SK-N-SH (cell line): ENCODE results near the genes BBIP1, SHOC2, ACSL5 and VTI1A.

DNA sequence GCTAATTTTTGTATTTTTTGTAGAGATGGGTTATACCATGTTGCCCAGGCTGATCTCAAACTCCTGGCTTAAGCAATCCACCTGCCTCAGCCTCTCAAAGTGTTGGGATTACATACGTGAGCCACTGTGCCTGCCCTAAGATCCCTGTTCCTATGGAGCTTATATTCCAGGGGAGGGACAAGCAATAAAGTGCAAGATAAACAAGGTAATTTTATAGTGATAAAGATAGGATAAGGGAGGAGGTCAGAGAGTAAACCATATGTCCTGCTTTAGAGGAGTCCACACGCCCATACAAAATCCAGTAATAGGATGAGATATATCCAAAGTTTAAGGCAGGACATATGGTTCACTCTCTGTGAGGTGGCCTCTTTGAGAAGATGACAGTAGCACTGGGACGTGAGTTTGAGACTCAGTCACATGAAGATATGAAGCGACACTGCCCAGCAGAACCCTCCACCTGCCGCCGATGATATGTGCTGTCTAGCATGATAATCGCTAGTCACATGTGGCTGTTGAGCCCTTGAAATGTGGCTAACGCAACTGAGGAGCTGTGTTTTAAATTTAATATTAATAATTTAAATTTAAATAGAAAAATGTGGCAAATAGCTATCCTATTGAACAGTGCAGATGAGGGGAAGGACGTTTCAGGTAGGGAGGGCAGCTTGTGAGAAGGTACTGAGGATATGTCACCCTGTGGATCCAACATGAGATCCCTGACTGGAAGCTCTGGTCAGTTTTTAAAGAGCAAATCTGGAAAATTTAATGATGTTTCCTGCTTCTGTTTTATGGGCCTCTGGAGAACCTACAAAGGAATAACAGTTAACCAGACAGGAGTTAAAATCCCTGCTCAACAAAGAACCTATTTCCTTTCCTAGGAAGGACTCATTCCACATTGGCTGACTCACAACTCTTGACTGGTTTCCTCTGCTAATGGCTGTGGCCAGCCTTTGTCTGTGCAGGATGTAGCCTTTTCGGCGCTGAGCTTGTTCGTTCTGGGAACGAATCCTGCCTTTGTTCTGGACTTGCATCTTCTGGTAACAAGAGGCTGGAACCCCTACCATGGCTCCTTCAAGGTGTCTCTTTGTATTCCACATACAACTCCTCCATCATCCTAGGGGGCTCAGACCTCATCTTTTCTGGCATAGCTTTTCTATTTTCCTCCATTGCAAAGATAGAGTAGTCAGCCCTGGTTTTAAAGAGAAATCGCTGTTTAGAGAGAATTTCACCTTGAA lies 113.1 kb upstream of the PDCD4 start:
- RRBS, result no CpG with 5 or more reads among the region's 14 CpGs
CAGE:
- cytosol, long polyA plus RNA, result no peak
- long polyA plus RNA, result no peak
- nucleus, long polyA plus RNA, result no peak

DNA sequence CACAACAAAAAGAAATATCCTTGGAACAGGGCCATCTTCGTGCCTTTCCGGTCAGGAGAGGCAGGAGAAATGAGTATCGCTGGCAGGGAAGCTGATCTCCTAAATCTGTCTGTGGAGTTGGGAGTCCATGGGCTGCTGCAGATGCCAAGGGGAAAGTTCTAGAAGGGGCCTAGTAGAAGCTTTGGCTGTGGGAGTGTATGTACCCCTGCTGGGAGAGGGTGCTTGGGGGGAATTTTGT lies 51.1 kb upstream of the PDCD4 start:
- RRBS, result no CpG with 5 or more reads among the region's 3 CpGs
CAGE:
- cytosol, long polyA plus RNA, result no peak
- long polyA plus RNA, result no peak
- nucleus, long polyA plus RNA, result no peak

DNA sequence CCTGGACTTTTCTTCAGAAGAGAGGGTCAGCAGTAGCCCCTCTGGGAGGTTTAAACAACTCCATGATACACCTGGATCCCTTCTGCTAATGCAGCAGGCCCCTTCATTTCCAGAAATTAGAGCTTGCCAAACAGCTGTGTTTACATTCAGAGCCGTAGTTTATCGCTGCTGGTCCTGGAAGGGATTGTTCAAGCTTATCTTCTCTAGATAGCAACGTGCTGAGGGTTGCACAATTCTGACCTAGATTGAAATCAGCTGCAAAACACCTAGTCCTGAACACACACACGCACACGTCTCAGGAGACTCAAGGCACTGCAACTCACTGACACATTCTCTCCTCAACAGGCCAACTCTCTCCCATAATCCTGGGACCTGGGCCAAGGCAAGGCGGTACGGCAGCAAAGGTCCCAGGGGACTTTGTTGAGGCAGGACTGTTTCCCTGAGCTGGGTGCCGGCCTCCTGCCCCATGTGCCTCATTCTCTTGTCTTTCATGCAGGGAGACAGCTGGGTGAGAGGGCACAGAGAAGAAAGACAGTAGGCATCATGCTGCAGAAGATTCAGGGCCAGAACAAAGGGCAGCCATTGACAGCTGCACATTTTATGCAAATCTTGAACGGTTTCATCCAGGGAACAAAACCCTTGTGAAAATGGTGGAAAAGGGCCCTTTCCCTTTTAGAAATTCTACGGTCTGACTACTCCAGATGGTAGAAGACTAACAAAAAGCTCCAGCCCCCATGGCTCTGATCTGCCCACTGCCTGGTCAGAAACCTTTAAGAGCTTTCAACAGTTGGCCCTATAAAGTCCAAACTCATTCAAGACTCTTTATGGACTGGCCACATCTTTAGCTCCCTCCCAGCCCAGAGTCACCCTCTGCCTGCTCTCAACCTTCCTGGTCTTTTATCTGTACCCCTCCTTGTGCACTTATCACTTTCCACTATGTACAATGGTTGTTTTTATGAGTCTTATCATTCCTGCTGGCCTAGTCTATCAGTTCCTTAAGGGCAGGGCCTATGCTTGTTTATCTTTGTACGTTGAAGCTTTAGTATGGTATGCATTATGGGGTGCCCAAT lies 13.9 kb upstream of the PDCD4 start:
- RRBS, result no CpG with 5 or more reads among the region's 11 CpGs
CAGE:
- cytosol, long polyA plus RNA, result no peak
- long polyA plus RNA, result no peak
- nucleus, long polyA plus RNA, result no peak

- RRBS, result no CpG with 5 or more reads among the region's 7 CpGs
CAGE:
- cytosol, long polyA plus RNA, result no peak
- long polyA plus RNA, result no peak
- nucleus, long polyA plus RNA, result no peak
These were observed 11.1 kb upstream of the PDCD4 start for GRCh38 chr10:110860450-110861279.

GRCh38 chr10:110919083-110919407 lies at the start of gene BBIP1:
TSS of gene BBIP1 (minus strand) at chr10:110919180.
- RRBS, result 3% methylated on average over 2 of the region's 16 CpGs
CAGE:
- cytosol, long polyA plus RNA, result no peak
- long polyA plus RNA, result start-site peak on the minus strand at chr10:110919148-110919202, 192 and 82 reads in 2 replicates
- nucleus, long polyA plus RNA, result start-site peak on the minus strand at chr10:110919145-110919202, 122 and 566 reads in 2 replicates

GRCh38 chr10:110919408-110920445 lies at the start of gene SHOC2:
TSS of gene SHOC2 (plus strand) at chr10:110919604.
- RRBS, result 1% methylated on average over 15 of the region's 103 CpGs
CAGE:
- cytosol, long polyA plus RNA, result start-site peak on the plus strand at chr10:110919569-110919607, 207 and 403 reads in 2 replicates
- long polyA plus RNA, result start-site peak on the plus strand at chr10:110919569-110919623, 424 and 329 reads in 2 replicates
- nucleus, long polyA plus RNA, result no peak

- RRBS, result no CpG with 5 or more reads among the region's 3 CpGs
CAGE:
- cytosol, long polyA plus RNA, result no peak
- long polyA plus RNA, result no peak
- nucleus, long polyA plus RNA, result no peak
These were observed 4.7 kb downstream of the SHOC2 start for GRCh38 chr10:110923980-110924626.

- RRBS, result no CpG with 5 or more reads among the region's 3 CpGs
CAGE:
- cytosol, long polyA plus RNA, result no peak
- long polyA plus RNA, result no peak
- nucleus, long polyA plus RNA, result no peak
These were observed 26.9 kb downstream of the SHOC2 start for GRCh38 chr10:110946040-110947046.

GRCh38 chr10:112083203-112083699 lies 100.3 kb downstream of the GPAM start:
- RRBS, result no CpG with 5 or more reads among the region's 5 CpGs
CAGE:
- cytosol, long polyA plus RNA, result no peak
- long polyA plus RNA, result no peak
- nucleus, long polyA plus RNA, result no peak

GRCh38 chr10:112209414-112209775 lies 25.8 kb upstream of the GPAM start:
CAGE:
- cytosol, long polyA plus RNA, result no peak
- long polyA plus RNA, result no peak
- nucleus, long polyA plus RNA, result no peak

DNA sequence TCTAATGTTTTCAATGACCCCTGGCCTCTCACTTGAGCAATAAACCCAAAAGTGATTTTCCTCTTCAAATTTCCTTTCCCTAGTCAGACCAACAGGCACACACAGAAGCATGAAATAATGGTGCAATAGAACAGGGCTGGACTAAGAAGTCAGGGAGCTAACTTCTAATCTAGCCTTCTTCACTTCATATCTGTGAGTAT lies 21.7 kb upstream of the TECTB start:
CAGE:
- cytosol, long polyA plus RNA, result no peak
- long polyA plus RNA, result no peak
- nucleus, long polyA plus RNA, result no peak

DNA sequence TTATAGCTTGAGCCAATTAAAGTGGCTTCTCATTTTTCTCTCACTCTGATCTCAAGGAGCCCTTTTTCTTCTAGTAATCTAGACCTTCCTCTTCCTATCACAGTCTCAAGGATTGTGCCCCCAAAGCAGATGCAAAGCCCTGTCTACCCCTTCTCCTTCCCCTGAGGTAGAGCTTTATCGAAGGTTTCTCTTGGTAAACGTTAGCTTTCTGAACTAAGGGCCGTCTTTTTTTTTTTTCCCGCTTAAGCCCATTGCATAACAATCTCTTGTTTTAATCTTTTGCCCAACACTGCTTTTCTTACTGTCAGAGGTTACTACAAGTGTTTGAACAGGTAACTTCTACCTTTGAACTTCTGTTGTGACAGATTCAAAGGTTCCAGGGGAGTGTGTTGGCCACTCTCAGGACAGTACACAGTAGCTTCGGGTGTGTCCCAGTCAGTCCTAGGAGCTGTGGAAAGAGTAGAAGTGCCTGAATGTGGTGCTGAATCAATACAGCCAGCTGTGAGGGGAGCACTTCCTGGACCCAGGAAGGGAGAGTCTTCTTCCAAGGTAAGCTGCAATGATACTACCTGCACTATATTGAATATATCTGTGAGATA lies at the start of gene ACSL5:
ACSL5 (plus strand) TSS at position 396 of the 599 bp plus-strand sequence.
- RRBS, result no CpG with 5 or more reads among the region's 5 CpGs
CAGE:
- cytosol, long polyA plus RNA, result no peak
- long polyA plus RNA, result no peak
- nucleus, long polyA plus RNA, result no peak

GRCh38 chr10:112413112-112413518 lies 33.6 kb downstream of the ZDHHC6 start:
- RRBS, result no CpG with 5 or more reads among the region's 10 CpGs
CAGE:
- cytosol, long polyA plus RNA, result no peak
- long polyA plus RNA, result no peak
- nucleus, long polyA plus RNA, result no peak

- RRBS, result 2% methylated on average over 28 of the region's 76 CpGs
CAGE:
- cytosol, long polyA plus RNA, result start-site peak on the minus strand at chr10:112446910-112446960, 58 and 189 reads in 2 replicates
- long polyA plus RNA, result no peak
- nucleus, long polyA plus RNA, result start-site peak on the minus strand at chr10:112446903-112446925, 63 and 240 reads in 2 replicates
These were observed at the start of gene VTI1A for GRCh38 chr10:112446646-112447920. TSS of gene VTI1A (plus strand) at chr10:112447215.

DNA sequence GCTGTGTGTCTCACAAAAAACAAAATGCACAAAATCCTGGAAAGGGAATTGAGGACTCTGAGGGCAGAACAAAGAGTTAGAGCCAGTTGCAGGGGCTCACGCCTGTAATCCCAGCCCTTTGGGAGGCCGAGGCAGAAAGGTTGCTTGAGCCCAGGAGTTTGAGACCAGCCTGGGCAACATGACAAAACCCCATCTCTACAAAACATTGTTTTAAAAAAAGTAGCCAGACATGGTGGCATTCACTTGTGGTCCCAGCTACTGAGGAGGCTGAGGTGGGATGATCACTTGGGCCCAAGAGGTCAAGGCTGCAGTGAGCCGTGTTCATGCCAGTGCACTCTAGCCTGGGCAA lies 205.3 kb downstream of the VTI1A start:
- RRBS, result no CpG with 5 or more reads among the region's 3 CpGs
CAGE:
- cytosol, long polyA plus RNA, result no peak
- long polyA plus RNA, result no peak
- nucleus, long polyA plus RNA, result no peak

GRCh38 chr10:112678379-112679025 lies 231.5 kb downstream of the VTI1A start:
- RRBS, result no CpG with 5 or more reads among the region's 9 CpGs
CAGE:
- cytosol, long polyA plus RNA, result no peak
- long polyA plus RNA, result no peak
- nucleus, long polyA plus RNA, result start-site peak on the plus strand at chr10:112678816-112678962, 6 and 24 reads in 2 replicates

DNA sequence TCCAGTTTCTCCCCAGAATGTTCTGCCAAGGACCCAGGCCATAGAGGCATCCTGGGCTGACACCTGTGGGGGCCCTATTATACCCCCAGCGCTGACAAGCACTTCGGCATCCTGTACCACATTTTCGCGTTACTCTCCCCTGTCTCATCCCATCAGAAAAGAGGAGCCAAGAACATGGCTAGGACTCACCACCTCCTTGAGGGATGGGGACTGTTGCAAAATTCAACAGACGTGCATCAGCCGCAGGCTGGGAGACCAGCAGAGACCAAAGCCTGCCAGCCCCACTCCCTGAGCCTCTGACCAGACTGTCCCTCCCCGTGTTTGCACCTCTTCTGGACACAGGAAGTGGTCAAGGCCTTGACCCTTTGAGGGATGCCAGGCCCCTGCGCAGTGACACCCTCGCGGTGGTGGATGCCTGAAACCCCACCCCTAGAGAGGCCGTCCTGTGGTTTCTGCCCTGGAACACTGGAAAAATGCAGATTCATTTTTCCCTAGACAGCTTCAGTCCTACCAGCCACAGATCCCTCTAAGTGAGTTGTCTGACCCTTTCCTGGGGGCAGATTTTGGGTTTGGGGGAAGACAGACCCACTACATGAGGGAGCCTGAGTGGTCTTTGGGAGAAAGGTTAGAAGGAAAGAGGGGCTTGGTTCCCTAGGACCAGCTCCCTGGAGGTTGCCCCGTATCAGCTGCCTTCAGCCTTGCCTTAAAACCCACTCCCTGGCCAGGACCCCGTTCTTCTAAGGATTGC lies 128.3 kb upstream of the TCF7L2 start:
- RRBS, result no CpG with 5 or more reads among the region's 13 CpGs
CAGE:
- cytosol, long polyA plus RNA, result no peak
- long polyA plus RNA, result no peak
- nucleus, long polyA plus RNA, result no peak

GRCh38 chr10:112898835-112899790 lies 50.9 kb upstream of the TCF7L2 start:
- RRBS, result no CpG with 5 or more reads among the region's 20 CpGs
CAGE:
- cytosol, long polyA plus RNA, result no peak
- long polyA plus RNA, result no peak
- nucleus, long polyA plus RNA, result no peak

DNA sequence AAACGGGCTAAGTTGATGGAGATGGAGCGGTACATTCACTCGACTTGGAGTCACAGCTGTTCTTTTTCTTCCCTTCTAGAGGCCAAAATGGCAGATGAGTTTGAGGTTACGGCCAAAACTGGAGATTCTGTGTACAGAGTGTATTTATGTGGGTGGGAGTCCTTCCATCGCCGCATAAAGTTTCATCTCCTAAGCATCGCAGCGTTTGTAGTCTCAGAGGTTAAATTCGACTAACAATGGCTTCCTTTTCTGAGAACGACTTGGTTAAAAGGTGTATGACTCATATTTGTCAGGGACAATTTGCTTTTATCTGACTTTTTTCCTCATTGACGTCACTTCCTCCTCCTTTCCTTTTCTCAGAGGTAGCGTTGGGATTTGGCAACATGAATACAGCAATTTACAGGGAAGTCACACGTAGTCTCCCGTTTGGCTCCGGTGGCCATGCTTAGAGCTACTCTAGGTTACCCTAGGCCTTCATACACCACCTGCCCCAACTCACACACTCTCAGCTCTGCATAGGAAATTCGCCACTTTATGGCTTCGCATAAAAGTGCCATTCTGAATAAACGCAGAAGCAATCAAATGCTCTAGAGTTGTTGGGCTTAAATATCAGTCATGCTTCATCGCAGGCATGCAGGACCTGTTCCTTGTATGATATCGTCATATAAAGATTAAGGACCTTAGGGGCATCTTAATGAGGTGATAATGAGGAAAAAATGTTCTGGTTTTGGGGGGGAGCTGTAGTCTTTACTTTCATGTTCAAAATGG lies 37.5 kb upstream of the TCF7L2 start:
- RRBS, result no CpG with 5 or more reads among the region's 20 CpGs
CAGE:
- cytosol, long polyA plus RNA, result no peak
- long polyA plus RNA, result no peak
- nucleus, long polyA plus RNA, result no peak

GRCh38 chr10:112913808-112914282 lies 36.2 kb upstream of the TCF7L2 start:
- RRBS, result no CpG with 5 or more reads among the region's 7 CpGs
CAGE:
- cytosol, long polyA plus RNA, result no peak
- long polyA plus RNA, result no peak
- nucleus, long polyA plus RNA, result no peak